ENCODE data around the gene RAP1A.

- PRO-cap: no peak
Measured at GRCh38 chr1:110671807-110672594, 2.7 kb downstream of the KCNA3 start.

DNA sequence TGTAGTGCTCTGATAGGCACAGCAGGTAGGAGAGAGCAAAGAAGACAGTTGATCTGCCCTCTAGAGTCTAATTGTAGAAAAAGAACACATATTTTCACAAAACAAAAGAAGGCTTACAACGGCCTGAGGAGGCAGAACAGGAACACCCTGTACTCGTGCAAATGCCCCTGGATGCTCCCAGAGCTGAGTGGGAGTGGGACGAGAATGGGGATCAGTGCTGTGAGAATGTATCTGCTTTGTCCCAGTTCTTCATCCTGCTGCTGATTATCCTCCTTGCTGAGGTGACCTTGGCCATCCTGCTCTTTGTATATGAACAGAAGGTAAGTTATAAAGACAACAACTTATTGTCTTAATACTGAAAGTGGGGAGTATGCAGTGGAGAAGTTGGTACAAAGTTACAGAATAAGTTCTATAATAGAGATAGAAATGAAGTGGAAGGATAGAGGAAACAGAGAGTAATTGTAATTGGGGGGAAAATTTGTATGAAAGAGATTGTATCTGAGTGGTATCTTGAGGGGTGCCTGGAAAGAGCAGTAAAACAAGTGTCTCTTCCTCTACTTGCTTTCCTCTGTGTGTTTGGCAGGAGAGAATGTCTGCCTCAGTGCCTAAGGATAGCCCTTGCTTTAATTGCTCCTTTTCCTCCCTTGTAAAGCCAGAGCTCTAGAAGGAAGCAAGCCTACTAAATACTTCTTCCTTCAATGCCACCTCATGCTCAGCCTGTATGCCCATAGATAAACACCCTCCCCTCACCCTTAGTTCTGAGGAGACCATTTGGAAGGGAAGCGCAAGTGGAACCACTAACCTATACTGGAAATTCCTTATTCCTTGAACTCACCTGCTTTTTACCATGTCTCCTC is 21.4 kb downstream of the CD53 start:
- PRO-cap: no peak

- PRO-cap: no peak
Measured at GRCh38 chr1:110960733-110961280, 2.9 kb downstream of the LRIF1 start.

GRCh38 chr1:110964129-110964597 is 441 bp upstream of the LRIF1 start:
- PRO-cap: bidirectional peak, plus-strand start at chr1:110964310, minus-strand start at chr1:110963922

- PRO-cap: no peak
Measured at GRCh38 chr1:111186615-111187030, 13.8 kb downstream of the DENND2D start.

GRCh38 chr1:111192909-111193810 is 7.3 kb downstream of the DENND2D start:
- PRO-cap: no peak

GRCh38 chr1:111443002-111443816 is 5.8 kb downstream of the WDR77 start:
- PRO-cap: no peak

DNA sequence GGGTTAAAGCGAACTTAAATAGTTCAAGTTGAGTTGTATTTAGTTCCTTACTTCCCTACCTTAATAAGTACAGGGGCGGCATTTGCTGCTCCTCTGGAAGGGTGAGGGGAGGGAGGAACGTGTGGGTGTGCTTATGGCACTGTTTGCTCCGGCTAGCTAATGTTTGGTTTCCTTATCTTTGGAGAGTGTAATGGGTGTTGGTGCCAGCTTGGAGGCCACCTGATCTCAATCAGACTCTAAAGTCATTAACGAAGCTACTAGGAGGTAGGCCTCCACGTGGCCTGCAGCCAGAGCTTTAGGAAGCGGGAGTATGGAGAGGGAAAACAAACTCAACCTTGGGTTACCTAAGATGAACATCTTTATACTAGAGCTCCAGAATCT is 43.1 kb upstream of the RAP1A start:
- PRO-cap: no peak

- PRO-cap: no peak
Measured at GRCh38 chr1:111592276-111593400, 27.0 kb upstream of the RAP1A start.

DNA sequence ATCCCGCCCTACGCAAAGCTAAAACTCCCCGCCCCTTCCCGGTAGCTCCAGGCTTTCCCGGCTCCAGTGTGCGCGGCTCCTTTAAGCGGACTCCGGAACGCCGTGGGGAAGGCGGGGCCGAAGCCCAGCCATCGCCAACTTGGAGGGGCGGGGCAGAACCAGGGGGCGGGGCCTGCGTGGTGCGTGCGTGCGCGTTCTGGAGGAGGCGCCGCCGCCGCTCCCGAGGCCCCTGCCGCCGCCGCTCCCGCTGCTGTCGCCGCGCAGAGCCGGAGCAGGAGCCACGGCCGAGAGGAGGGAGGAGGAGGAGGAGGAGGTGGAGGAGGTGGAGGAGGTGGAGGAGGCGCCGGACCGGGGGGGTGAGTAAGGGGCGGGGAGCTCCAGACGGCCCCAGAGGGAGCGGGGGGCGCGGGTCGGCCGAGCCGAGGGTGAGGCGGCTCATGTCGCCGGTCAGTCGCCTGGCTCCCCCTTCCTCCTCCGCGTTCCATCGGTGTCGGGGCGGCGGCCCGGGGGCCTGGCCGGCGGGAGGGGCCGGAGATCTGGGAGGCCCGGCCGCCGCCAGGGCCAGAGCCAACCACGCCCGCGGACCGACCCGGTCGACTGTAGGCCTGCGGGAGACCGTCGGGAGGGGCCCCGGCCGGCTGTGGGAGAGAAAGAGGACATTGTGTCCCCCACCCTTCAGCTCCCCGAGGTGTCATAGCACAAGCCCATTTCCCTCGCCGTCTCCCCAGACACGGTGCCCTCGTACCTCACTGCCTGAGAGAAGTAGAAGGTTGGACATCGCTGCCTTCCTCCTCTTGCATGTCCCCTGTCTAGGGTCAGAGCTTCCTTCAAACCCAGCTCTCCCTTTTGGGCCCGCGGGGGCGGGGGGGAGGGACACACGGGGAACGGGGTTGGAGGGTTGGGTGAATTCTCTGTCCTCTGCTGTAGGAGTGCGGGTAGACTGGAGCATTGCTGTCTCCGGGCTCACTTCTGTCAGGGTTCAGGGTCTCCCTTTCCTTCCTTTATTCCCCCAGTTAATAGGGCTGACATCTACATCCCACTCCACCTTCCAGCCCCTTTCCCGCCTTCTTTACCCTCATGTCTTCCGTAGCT is at the start of gene RAP1A:
Gene RAP1A, plus strand, starts transcription at position 211 of the 1,092 bp plus-strand sequence.
- PRO-cap: bidirectional peak, plus-strand start at position 390 of the sequence, minus-strand start at position 104 of the sequence; bidirectional peak, plus-strand start at position 746 of the sequence, minus-strand start at position 695 of the sequence

DNA sequence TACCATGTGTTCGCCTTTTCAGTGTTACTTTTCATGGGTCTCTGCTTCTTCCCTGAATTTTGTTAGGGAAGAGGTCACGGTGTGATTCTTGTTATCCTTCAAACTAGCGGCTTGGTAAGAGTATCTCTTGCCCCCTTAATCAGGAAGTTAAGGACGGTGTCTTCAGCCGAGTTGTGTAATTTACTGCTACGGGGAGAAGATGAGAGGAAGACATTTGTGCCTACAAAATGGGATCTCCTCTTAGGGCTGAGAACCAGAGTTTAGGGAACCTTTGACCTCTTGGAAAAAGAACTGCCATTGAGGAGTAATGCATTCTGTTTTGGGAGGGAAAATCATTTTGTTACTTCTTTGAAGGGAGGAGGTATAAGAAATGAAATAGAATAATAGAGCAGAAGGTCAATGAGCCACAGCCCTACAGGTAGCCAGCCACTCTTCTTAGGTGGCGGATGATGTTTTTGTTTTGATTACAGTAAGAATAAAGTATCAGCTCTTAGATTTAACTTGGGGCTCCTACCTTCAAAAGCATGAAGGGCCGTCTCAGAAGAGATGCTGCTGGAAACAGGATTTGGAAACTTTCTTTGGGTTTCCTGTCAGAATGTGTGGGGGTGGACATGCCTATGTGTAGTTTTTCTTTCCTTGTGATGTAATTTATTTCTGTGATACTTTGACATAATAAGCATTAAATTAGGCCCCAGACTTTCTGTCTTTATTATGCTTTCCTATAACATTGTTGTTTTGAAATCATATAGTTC is 1.3 kb downstream of the RAP1A start:
- PRO-cap: no peak

GRCh38 chr1:111644981-111645869 is 25.6 kb downstream of the RAP1A start:
- PRO-cap: no peak

DNA sequence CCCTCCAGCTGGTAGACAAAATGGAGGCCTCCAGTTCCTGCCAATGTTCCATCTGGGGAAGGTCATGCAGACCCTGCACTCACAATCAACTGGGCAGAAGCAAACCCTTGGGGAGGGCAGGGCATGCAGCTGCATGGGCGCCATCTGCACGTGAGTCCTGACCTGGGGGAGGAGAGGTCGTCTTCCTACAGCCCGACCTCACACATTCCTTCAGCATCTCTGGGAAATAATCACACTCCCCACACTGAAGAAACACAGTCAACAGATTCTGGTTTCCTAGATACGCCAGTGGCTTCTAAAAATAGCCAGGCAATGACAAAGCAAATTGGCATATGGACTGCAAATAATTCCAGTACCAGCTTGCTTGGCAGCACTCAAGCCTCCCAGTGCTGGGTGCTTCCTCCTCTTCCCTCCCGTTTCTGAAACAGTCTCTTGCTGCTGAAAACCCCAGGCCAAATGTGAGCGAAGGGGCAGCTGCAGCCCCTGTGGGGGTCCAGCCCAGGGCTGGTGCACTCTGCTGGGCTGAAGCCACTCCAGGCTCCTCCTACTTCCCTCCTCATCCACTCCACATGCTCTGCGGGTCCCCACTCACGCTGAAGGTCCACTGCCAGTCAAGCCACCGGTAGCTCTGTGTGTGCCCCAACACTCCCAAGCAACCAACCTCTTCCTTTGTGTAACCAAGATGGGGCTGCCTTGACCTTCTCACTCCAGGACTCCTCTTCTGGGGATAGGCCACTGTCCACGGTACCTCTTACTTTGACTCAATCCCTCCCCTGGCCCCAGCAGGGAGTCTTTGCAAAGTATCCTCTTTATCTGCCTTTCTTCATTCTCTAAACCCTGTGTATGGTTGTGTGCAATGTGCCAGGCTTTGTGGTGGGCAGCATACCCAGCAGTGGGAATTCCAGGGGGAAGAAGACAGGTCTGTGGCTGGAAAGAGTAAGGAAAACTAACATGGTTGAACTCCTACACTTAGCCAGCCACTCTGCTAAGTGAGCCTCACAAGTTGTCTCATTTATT is 69.0 kb downstream of the KCND3 start:
- PRO-cap: no peak

- PRO-cap: no peak
Measured at GRCh38 chr1:111991351-111991742, 1.9 kb upstream of the KCND3 start.

DNA sequence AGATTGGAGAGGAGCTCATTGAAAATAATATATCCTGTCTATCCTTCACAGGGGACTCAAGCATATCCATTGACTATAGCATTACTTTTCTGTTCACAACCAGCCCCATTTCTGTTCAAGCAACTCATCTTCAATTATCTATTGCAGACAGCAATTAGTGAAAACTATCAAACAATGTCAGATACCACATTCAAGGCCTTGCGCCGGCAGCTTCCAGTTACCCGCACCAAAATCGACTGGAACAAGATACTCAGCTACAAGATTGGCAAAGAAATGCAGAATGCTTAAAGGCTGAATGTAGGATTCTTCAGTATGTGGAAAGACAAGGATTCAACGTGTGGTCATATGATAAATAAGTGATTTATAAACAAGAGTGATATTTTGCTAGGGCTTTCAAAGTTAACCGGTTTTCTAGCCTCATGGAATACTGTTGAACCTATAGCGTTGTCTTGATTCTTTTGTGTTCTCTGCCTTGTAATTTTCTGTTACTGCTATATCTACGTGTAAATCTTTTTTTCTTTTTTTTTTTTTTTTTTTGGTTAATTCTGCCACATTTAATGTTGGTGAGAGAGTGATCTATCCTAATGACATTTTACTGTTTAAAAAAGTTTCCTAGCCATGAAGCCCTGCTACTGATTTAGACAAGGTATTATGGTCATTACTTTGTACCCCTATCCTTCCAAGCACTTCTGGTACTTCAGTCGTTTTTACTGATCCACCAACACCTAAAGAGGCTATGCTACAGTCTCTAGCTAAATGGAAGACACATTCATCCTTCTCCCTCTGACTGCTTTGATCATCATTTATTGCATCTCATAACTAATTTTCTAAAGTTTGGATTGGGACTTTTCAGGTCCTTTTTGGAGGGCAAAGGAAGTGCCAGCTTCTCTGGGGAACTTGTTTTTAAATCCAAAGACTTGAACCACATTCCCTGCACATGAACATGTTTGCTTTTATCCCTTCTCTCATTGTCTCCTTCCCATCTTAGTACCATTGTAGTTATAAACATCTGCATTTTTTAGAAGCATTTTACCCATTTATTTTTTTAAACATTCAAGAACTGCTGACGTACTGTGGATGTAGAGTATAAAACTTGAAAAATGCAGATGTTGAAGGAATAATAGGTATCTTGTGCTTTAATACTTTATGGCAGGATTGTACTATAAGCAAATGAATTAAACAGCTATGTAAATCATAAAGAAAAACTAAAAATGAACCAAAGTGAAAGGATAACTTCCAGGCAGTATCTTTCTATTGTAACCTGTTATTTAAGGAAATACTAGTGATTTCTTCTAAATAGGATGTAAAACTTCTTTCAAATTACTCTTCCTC is 4.1 kb upstream of the MOV10 start:
- PRO-cap: no peak

DNA sequence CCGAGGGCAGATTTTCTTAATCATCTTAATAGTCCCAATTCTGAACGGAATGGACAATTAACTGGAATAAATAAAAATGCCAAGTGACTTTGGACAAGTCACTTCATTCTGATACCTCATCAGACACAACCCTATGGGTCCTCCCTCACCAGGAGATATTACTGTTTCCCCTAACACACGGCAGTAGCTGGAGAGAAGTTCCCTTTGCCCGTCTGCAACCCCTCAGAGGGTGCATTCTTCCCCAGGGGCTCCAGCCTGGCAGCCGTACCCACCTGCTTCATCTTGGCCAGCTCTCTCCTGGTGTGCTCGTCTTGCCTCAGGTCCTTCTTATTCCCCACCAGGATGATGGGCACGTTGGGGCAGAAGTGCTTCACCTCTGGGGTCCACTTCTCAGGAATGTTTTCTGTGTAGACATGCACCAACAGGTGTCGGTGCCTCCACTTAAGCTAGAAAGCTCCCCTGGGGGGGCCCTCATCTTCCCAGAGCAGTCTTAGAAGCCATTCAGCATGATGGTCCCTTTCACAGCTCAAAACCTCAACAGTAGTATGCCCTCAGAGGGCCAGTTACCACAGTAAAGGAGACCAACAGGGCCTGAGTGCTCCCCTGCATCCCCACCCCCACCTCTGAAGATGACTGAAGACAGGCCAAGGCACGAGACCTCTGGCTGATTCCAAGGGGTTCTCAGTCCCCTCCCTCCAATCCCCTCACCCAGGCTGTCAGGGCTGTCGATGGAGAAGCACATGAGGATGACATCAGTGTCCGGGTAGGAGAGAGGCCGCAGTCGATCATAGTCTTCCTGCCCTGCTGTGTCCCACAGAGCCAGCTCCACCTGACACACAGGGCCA is 4.4 kb downstream of the RHOC start:
- PRO-cap: no peak

GRCh38 chr1:112825562-112825997 is 106.9 kb downstream of the TAFA3 start:
- PRO-cap: no peak

DNA sequence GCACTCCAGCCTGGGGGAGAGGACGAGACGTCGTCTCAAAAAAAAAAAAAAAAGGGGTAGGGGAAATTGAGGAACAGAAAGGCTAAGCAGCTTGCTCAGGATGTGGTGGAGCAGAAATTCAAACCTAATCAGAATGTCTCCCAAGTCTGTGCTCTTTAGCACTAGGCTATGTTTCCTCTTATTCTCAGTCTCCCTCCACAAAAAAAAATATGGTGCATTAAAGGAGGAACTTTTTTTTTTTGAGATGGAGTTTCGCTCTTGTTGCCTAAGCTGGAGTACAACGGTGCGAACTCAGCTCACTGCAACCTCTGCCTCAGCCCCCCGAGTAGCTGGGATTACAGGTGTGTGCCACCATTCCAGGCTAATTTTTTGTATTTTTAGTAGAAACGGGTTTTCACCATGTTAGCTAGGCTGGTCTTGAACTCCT is 114.1 kb downstream of the SLC16A1 start:
- PRO-cap: no peak

- PRO-cap: no peak
Measured at GRCh38 chr1:113255330-113256197, 134.8 kb upstream of the MAGI3 start.

- PRO-cap: no peak
Measured at GRCh38 chr1:113446492-113447378, 56.4 kb downstream of the MAGI3 start.